ENCODE data around the gene MRPS30.

DNA sequence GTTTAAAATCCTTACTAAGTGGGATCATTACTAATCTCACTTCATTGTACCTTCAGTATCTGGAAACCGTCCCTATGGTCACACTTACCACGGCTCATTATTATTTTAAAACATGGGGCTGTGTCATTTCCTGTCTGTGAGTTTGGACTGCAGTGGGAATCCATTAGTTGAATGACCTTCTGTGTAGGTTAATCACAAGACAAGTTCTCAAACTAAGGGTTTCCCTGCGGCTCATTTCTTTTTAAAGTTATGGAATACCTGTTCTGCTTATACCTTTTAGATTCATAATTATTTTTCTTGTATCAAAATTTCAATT lies 1.1 kb upstream of the NNT start:
- PRO-cap = no peak

- PRO-cap = no peak
Observed at GRCh38 chr5:43613274-43613708, 10.3 kb downstream of the NNT start.

DNA sequence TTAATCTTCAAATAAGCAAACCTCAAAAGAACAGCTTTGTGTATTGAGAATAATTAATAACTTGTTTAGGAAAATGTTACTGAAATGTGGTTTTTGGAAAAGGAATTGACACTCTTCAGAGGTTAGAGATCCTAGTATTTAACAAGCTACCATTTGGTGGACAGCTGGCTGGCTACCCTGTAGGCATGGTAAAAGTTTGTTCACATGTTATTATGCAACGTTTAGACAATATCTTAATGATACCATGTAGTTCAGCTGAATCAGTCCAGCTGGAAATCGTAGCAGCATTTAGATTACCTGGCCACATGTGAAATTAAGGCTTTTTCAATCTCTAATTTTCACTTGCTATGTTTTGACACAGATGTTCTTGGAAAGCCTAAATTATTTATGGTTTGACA lies 3.7 kb downstream of the FGF10 start:
- PRO-cap = no peak

DNA sequence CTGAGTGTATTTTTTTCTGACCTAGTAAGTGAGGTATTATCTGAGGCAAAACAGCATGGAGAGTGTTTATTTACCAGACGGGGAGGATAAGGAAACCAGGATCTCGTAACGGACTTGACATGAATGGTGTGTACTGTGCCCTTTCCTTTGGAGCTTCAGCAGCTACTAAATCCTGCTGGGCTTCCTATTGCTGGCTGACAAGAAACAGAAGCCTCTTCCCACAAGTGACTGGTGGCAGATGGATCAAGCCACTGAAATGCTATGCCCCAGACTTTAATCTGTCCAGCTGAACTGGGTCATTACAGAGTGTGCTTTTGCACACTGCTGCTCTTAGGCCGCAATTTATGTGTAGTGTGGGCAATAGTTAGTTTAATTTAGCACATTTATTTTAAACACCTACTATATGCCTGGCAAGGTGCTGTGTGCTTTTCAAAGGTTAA lies 162.7 kb upstream of the MRPS30 start:
- PRO-cap = no peak

- PRO-cap = bidirectional peak, plus-strand start at chr5:44808949, minus-strand start at chr5:44808779
Observed at GRCh38 chr5:44808553-44809294, at the start of gene MRPS30. Gene MRPS30 (plus strand): TSS chr5:44808947.

DNA sequence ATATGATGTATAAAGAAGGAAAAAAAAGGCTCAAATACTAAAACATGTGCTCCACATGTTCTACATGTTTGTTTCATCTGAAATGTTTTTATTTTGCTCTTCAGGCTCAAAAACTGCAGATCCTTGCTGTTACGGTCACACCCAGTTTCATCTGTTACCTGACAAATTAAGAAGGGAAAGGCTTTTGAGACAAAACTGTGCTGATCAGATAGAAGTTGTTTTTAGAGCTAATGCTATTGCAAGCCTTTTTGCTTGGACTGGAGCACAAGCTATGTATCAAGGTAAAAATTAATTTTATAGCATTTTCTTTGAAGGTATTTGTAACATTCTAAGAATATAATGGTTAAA lies 4.2 kb downstream of the MRPS30 start:
- PRO-cap = no peak

DNA sequence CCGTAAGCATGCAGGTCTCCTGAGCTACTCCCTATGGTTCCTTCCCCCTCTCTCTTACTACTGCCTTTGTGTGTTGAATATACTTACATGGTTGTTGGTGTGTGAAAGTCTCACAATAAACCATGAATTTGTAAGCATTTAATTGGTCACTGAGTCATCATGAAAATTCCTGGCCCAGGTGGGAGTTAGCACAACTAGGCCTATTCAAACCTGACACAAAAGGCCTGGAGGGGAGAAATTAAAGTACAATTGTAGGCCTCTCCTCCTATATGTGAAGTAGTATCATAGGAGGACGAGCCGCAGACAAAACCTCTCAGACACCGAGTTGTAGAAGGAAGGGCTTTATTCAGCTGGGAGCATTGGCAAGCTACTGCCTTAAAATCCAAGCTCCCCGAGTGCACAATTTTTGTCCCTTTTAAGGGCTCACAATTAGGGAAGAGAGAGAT lies 397.0 kb downstream of the MRPS30 start:
- PRO-cap = no peak

DNA sequence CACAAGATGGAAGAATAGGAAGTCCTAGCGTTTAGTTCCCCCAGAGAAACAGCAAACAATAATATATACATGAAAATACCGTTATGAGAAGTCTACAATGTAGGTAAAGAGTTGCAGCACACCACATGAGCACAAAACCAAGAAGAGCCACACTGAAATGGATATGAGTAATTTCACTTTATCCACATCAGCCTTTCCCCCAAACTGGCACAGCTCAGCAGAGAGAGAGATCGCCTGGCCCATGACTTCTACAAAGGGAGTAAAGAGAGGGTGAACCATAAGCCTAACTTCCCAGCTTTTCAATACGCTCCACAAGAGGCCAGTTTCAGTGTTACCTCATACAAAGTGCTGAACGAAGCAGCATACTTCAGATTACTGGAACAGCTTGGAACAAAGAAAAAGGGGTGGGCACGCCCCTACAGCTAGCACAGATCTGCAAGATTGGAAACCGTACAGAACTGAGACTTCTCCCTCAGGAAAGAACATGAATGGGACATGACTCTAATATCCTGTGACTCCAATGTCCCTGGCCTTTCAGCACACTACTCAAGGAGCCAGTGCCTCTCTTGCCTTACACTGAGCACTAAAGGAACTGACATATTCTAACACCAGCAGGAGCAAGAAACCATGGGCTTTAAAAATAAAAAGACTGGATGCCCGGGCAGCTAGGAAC lies 75.3 kb downstream of the EMB start:
- PRO-cap = no peak

GRCh38 chr5:50440599-50440970 lies 503 bp downstream of the EMB start:
- PRO-cap = unidirectional peak, plus-strand start at chr5:50440677; bidirectional peak, plus-strand start at chr5:50440843, minus-strand start at chr5:50440732

GRCh38 chr5:50794666-50795398 lies 128.4 kb downstream of the PARP8 start:
- PRO-cap = no peak

GRCh38 chr5:50923274-50923908 lies 257.0 kb downstream of the PARP8 start:
- PRO-cap = no peak

- PRO-cap = no peak
Observed at GRCh38 chr5:51383631-51384446, 591 bp downstream of the ISL1 start.

- PRO-cap = no peak
Observed at GRCh38 chr5:52822399-52822984, 34.8 kb downstream of the ITGA1 start.

DNA sequence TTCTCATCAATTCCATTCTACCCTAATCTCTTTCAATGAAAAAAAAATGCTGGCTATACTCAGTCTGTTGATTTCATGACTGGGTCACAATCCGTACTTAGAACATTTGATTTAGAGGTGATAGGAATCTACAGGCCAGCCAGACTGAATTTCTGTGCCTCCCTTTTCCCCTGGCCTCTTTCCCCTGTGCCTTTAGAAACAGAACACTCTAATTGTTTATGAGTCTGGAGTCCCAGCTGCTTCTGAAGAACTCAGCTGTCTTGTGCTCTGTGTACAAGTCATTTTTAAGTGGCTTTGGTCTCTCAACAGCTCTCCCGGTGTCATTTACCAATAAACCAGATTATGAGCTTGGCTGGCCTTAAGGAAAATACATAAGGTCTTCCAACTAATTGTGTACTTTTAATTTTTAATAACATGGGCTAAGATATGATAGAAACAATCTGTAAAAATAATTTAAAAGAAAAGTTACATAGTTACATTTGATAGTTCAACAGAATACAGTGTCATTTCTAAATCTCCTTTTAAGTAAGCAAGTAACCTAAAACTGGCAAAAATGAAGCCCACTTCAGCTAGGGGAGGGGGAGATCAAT lies 94.0 kb upstream of the ITGA2 start:
- PRO-cap = no peak

DNA sequence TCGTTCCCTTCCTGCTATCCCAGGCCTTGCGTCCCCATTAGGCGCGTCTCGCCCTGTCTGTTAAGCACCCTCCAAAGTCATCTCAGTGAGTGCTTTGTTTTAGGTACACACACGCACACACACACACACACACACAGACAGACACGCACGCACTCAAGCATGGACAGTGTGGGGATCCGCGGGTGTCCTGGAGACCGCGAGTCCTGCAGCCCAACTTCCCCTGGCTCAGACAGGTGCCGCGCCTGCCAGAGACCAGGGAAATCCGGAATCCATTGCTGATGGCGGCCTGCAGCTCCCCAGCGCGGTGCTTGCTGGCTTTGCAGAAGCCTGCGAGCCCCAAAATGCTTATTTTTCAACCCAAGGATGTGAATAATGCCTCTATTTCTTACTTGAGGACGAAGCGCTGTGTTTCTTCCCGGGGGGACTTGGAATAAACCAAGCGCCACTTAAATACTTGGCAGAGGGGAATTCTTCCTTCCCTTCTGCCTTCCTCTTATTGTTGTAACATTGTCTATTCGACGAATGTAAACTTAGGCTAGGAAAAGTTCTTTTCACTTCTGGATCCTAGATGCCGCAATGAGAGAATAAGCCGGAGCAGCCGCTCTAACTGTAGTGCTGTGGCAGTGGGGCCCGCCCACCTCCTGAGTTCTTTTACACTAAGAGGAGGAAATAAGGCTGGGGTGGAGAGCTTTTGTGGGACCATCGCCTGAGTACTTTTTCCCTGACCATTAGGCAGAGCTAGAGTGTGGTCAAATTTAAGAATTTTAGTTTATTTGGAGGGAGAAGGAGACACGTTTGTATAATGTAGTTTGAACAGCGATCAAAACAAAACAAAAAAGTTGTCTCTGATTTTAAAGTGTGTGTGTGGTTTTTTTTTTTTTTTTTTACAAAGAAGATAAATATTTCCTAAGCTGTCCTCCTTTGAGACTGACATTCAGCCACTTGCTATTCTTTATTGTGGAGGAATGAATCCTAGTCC lies 838 bp downstream of the ITGA2 start:
- PRO-cap = no peak

DNA sequence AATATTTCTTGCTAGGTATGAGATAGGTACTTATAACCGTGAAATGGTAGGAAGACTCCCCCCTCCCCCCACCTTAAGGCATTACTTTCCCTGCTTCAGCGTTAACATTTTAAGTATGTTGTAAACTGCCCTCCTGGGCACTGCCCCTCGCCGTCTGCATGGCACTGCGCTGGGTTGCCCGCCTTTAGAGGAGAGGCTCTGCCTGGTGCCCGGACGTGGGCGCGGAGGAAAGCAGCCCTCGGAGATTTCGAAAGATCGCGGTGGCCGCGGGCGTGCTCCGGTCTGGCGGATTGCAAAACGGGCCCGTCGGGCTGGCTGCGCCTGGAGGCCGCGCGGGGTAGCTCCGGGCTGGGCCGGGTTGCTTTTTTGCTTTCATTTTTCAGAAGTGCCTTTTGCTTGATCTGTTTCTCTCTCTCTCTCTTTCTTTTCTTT lies 1.4 kb downstream of the FST start:
- PRO-cap = no peak

- PRO-cap = no peak
Observed at GRCh38 chr5:53926600-53927213, 366.3 kb downstream of the NDUFS4 start.

GRCh38 chr5:53984028-53984811 lies 326.2 kb downstream of the ARL15 start:
- PRO-cap = no peak

DNA sequence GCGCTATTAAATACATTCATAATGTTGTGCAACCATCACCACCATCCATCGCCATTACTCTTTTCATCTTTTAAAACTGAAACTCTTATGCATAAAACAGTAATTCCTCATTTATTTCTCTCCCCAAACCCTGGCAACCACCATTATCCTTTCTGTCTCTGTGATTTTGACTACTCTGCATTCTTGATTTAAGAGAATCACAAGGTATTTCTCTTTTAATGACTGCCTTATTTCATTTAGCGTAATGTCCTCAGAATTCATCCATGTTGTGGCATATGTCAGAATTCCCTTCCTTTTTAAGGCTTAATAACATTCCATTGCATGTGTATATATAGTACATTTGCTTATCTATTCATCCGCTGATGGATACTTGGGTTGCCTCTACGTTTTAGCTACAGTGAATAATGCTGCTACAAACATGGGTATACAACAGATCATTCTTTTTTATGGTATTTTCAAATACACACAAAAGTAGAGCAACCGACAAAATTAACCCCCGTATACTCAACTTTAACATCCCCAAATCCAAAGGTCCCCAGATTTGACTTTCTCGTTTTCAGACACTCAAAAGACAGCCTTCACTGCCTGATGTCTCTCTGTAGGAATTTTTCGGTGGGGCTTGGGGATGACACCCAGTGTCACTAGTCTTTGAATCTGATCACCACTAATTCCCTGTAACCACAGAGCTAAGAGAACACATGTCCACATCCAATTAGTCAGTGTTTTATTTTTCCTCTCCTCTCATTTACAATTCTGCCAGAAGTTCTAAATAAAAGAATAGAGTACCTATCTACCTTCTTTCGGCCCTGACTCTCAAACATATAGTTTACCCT lies 324.8 kb downstream of the ARL15 start:
- PRO-cap = no peak

DNA sequence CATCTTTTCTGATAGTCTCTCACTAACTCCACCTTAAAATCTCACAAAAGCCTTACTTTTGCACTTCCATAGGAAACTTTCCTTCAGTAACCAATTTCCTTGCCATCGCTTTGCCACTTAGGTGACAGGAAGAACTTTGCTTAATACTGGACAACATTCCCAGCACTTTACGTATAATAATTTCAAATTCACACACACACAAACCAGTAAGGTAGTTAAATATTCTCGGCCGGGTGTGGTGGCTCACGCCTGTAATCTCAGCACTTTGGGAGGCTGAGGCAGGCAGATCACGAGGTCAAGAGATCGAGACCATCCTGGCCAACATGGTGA lies 306.4 kb downstream of the ARL15 start:
- PRO-cap = no peak